Caco-2 (cell line): ENCODE results near the gene CARD11.

GRCh38 chr7:2803076-2803520, 41.0 kb downstream of the GNA12 start:
- PRO-cap: bidirectional peak, plus-strand start at chr7:2803224, minus-strand start at chr7:2803182
- RRBS: no CpG with 5 or more reads among the region's 13 CpGs

DNA sequence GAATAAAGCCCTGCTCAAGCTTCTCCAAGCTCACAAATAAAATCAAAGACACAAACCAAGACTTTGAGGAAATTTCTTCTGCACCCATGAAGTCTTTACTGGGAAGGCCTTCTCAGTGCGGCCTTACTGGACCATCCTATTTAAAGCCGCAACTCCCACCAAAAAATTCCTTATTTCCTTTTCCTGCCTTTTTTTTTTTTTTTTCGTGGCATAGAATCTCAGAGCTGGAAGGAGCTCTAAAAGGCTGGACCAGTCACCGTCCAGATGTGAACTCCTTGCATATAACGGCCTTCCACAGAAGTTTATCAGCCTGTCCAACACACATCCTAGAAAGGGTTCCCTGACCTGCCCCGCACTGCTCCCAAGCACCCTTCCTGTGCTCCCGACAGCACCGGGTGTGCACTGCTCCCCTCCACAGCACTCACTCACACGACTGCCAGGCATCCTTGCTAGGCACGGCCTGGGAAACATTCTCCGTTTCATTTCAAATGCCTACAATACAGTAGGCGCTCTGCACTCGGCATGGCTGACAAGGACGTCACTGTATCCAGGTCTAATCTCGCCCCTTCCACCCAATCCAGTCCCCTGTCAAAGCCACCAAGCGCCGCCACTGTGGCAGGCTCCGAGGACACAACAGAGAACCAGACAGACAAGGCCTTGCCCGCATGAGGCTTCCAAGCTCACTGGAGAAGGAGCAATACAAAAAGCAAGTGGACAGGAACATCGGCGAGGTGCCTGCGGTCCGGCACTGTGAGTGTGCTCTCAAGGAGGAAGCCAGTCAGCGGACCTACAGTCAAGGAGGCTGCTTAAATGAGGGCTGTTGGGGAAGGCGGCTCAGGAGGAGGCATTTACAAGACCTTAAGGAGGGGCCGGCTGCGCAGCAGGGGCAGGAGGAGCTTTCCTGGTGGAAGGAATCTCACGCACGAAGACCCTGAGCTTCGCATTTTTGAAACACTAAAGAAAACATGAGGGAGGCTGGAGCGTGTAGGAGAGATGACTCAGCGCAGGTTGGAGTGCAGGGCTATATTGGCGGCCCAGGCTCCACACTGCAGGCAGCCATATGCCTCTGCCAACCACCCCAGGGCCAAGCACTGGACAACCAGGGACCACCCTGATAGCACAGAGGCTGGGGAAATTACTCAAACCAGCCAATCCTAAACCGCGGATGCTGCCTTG, 29.3 kb downstream of the GNA12 start:
- PRO-cap: no peak
- RRBS: no CpG with 5 or more reads among the region's 35 CpGs

DNA sequence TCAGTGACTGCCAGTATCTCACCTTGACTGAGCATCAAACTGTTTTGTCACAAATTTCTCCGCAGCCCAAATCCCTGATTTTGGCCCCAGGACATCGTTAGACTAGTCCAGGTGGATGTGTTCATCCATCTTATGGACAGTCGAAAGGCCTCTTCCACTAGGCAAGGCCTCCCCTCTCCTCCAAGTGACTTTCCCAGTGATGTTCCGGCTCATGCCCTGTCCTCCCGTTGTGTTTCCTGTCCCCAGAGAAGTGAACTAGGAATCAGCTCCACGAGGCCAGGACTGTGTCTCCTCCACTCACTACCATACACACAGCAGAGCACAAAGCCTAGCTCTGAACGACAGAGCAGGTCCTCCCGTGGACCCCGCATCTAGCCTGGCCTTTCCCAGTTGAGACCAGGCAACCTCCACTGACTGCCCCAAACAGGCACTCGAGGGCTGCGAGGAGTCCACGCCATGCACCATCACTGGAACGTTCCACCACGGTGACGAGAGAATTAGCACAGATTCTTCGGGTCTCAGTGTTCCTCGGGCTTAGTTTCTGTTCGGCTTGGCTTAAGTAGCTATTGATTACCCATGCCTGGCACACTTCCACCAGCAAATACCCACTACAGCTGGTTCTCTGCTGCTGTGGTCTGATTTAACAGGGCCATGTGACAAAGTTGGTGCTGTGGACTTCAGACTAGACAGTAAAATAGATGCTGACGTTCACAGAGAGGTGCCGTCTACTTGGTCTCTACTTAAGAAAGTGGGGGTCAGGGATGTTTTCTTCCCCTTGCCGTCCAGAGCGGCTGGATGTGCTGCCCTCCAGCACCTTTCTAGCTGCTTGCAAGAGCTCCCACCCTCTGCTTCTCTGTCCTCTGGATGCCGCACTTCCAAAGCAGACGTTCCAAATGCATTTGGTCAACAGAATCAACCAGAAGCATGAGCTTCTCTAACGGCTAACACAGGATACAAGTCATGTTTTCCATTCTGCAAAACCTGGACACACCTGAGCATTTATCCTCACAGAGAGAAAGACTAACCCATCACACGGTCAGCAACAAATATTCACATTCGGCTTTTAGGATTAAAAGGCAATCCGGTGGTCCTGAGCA, 11.7 kb downstream of the GNA12 start:
- PRO-cap: no peak
- RRBS: 86% methylated on average over 1 of the region's 28 CpGs

GRCh38 chr7:3043514-3044208, at the start of gene CARD11:
TSS of gene CARD11 (minus strand) at chr7:3043867.
- PRO-cap: no peak
- RRBS: 85% methylated on average over 11 of the region's 46 CpGs

GRCh38 chr7:3267666-3268487, 33.2 kb upstream of the SDK1 start:
- PRO-cap: no peak
- RRBS: no CpG with 5 or more reads among the region's 10 CpGs

DNA sequence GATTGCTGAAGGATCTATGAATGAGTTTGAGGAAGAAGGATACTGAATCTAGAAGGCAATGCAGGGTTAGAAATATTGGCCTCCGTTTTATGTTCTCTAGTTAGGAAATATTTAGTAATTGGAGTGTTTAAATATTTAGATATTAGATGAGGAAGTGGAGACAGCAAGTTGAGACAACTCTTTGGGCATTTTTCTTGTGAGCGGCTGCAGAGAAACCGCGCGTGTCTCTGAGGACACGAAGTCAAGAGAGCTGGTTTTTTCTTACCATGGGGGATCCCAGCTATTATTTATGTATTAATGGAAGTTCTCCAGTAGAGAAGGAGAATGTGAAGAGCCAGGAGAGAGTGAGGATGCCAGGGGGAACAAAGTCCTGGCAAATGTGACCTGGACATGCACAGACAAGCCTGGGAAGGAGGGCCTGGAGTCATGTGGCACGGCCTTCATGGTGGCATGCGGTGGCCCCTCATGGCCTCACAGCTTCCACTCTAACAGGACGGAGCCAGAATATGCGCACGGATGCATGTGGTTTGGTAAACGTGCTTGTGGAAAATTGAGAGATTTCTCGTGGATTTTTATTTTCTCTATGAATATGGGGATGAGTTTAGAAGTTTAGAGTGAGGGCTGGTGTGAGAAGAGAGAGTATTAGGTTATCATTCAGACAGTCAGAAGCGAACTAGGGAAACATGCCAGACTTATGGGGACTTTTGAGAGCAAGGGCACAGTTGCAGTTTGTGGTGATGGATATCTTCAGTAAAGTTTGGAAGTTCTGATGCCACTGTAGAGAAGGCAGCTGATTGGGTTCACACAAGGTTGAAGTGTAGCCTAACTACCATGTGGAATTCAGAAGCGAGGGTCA, 351.2 kb downstream of the SDK1 start:
- PRO-cap: no peak
- RRBS: no CpG with 5 or more reads among the region's 15 CpGs

- PRO-cap: no peak
- RRBS: no CpG with 5 or more reads among the region's 3 CpGs
These were observed 424.1 kb downstream of the SDK1 start for GRCh38 chr7:3725089-3725609.

- PRO-cap: no peak
- RRBS: 86% methylated on average over 2 of the region's 31 CpGs
These were observed 537.1 kb upstream of the FOXK1 start for GRCh38 chr7:4144772-4145616.

- PRO-cap: no peak
- RRBS: no CpG with 5 or more reads among the region's 6 CpGs
These were observed 9.9 kb downstream of the FOXK1 start for GRCh38 chr7:4692014-4692448.

DNA sequence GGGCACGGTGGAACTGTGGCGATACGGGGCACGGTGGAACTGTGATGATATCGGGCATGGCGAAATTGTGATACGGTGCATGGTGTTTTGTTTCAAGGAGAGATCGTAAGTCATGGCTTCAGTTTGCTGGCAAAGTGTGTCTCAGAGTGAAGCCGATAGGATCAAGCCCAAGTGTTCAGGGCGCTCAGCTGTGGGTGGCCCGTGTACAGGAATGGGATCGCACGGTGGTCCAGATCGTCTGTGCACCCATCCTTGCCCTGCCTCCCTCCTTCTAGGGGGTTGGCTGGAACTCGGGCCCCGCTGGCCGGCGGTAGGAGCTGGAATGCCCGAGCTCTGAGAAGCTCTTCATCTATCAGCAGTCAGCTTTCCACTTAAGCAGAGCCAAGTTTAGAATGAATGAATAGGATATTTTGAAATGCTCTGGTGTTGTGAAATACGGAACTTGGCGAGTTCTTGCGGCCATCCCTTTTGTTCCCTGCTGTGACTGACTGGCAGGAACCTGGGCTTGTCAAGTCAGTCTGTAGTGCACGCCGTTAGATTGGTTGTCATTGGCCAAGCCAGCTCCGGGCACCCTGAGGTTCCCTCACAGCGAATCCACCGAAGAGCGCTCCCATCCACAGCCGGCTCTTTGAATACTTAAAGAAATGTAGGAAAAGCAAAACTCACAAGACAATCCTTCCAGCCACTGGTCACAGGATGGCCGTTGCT, 33.2 kb downstream of the FOXK1 start:
- PRO-cap: no peak
- RRBS: 97% methylated on average over 5 of the region's 30 CpGs

- PRO-cap: no peak
- RRBS: no CpG with 5 or more reads among the region's 26 CpGs
These were observed 42.6 kb downstream of the FOXK1 start for GRCh38 chr7:4724552-4725255.

DNA sequence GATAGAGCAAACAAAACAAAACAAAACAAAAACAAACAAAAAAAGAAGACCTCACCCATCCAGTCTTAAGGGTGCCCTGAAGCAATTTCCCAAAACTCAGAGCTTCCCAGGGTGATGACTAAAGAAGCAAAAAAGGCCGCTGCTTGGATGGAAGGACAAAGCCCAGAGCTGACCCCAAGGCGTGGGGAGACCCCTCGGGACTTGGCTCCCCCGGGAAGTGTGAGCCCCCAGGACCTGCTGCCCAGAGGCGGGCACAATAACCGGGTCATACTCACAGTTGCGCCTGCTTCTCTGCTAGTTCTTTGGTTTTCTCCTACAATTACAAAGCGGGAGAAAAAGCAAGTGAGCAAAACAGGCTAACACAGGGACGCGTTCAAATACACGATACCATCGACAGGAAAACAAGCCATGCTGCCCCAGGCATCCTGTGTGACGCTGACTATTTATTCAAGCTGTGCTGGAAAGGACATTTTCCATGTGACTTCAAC, 29.9 kb downstream of the PAPOLB start:
- PRO-cap: no peak
- RRBS: 57% methylated on average over 3 of the region's 13 CpGs

DNA sequence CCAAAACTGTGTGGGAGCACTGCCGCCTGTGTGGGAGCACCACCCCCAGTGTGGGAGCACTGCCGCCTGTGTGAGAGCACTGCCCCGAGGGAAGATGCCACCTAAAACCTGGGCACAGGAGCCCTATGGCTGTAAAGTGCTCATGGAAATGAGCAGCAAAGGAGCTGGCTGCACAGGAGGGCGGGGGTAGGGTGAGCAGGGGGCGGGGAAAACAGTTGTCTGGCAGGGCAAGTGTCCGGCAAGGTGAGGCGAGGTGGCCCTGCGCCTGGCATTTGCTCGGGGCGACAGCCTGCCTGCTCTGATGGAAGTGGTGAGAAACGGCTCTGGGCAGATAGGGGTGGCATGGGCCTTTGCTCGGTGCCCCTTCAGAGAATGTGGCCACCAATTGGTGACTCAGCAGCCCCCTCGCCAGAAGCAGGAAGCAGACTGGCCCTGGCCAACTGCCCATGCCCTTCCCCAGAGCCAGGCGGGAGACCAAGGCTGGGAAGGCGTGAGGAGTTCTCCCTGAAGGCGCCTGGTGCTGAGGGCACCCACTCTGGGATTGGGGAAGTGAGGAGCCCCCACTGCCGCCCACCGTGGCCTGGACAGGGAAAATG, 26.1 kb downstream of the PAPOLB start:
- PRO-cap: no peak
- RRBS: no CpG with 5 or more reads among the region's 18 CpGs

DNA sequence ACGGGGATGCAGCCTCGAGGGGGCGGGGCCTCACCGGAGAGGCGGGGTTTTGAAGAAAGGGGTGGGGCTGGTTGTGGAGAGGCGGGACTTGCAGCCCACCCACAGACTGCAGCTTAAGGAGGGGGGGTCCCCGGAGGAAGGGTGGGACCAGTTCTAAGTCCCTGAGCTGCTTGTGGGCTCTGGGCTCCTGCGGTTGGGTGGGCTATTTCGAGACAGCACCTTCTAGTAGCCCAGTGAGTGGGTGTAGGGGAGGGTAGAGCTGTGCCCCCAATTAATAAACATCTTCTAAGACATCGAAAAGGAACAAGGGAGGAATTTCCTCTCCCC, 349 bp upstream of the RADIL start:
- PRO-cap: no peak
- RRBS: 32% methylated on average over 6 of the region's 10 CpGs

DNA sequence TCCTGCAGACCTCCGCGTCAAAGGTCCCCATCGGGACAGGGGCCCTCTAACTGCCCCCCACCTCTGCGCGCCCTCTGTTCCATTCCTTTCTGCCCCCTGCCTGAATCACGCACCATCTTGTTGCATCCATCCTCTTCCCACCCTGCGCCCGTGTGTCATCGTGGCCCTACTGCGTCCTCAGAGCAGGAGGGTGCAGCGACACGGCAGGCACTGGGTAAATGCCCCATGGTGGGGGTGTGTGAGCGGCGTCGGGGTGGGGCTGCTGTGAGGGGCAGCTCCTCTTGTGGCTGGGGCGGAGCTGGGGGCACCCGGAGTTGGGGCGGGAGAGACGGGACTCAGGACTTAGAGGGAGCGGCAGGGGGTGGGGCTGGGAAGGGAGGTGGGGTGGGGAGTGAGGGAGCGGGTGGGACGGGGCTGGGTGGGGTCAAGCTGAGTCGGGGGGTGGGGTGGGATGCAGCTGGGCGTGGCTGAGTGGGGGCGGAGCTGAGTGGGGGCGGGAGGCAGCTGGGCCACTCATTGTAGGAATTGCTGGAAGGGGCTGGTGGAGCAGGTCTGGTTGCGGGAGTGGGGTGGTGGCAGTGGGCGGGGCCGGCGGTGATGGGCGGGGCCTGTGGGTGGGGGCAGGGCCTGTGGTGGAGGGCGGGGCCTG, 13.5 kb downstream of the SLC29A4 start:
- PRO-cap: no peak
- RRBS: no CpG with 5 or more reads among the region's 32 CpGs

GRCh38 chr7:5526297-5526948, 4.0 kb downstream of the ACTB start:
- PRO-cap: no peak
- RRBS: no CpG with 5 or more reads among the region's 8 CpGs

GRCh38 chr7:5622288-5622873, 29.8 kb downstream of the FSCN1 start:
- PRO-cap: no peak
- RRBS: no CpG with 5 or more reads among the region's 17 CpGs

GRCh38 chr7:5692922-5693953, 88.2 kb downstream of the RNF216 start:
- PRO-cap: no peak
- RRBS: no CpG with 5 or more reads among the region's 12 CpGs

DNA sequence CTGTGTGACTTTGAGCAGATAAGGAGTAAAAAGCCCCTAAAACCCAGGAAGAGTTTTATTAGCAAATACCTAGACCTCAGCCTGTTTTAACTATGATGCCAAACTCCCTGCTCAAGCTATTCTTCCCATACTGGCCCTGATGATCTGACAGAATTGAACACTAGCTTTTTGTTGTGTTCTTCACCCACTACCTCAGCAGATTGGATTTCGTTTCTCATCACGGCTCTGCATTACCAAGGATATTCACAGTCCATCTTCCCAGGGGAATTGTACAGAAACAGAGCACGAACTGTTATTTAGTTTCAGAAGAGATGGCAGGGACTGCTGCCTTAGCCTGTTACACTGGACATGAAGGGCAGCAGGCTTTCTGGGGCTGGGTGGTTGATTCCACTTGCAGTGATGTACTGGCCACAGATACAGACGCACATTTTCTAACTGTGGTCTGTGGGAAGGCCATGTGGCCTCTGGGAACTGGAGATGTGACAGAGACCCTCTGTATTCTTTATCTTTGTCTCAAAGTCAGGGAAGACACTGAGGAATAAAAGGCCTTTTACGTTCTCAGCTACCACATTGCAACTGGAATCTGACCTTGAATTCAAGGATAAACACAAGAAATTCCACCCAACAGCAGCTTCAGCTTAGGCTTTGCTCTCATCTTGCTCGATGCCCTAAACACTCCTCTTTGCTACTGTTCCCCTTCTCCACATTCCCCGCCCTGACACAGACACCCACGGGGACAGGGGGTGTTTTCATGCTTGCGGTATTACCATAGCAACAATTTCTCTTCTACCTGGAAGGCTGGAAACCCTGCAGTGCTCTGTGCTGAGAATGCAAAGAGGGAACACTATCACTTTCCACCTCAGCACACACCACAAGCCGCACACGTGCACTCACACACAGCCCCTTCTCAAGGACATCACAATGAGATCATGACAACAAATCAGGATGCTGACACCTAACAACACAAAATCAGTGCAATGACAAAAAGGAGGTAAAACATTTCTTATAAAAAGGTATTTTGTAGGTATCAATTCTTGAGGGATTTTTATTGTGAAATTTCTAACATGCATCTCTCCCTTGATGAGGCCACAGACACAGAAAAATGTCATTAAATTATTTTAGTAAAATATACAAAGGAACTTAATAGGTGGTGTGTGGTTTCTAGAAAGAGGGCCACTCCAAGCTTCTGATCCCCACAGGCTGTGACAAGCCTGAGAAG, 81.7 kb downstream of the RNF216 start:
- PRO-cap: no peak
- RRBS: no CpG with 5 or more reads among the region's 11 CpGs

- PRO-cap: no peak
- RRBS: no CpG with 5 or more reads among the region's 11 CpGs
These were observed 46.2 kb upstream of the OCM start for GRCh38 chr7:5834321-5834863.